Neural progenitor cell (in vitro differentiated cells): ENCODE results near the genes VPS41 and INHBA.

DNA sequence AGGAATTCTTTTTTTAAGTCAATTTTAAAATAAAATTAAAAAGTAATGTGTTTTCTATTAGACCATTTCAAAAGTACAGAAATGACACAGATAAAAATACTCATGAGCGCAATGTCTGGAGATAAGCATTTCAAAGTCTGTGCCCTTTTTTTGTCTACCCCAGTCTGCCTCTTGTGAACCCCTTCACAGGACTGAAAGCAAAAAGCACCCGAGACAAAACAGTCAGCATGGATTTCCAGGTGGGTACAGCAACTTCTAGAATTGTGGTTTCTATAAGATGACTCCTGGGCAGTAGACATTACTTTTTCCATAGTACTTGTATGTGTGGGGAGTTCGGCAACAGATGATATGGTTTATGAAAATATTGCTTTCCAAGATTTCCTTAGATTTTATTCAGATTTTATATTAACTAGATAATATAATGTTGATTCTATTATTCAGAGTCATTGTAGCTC, 135.7 kb downstream of the STARD3NL start:
- RAMPAGE, long total RNA, result no peak

- RAMPAGE, long total RNA, result no peak
Observed at GRCh38 chr7:38340385-38340812, 162.4 kb downstream of the STARD3NL start.

DNA sequence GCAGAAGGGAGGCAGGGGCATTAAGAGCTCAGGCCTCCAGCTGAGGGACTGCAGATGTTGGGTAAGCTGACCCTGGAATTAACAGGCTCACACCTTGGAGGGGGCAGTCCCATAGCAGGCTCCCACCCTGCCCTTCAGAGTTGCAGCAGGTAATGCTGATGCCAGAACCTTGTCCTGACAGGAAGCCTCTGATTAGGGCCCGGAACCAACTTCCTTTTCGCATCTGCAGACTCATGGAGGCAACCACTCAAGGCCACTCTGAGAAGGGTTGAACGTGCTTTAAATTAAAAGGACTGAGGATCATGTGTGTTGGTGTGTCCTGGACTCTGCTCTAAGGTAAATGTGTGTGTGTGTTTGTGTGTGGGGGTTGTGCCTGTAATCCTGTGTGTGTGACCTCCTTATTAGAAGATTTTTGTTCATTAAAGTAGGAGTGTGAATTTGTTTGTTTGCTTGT, 181.3 kb downstream of the STARD3NL start:
- RAMPAGE, long total RNA, result no peak

- RAMPAGE, long total RNA, result no peak
Observed at GRCh38 chr7:38363186-38363855, 185.3 kb downstream of the STARD3NL start.

DNA sequence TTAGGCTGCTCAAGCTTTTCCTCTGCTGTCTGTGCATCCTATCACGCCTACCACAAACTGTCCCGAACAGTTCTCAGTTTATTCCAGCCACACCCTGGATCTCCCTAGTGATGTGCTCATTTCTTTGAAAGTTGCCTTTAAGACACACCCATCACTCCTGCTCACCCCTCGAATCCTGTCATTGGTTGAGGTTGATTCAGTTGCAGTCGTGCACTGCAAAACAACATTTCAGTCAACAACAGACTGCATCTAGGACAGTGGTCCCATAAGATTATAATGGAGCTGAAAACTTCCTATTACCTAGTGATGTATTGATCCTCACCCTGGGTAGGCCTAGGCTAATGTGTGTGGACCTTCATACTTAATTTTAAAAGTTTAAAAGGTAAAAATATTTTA, 41.5 kb upstream of the AMPH start:
- RAMPAGE, long total RNA, result no peak

- RAMPAGE, long total RNA, result no peak
Observed at GRCh38 chr7:38714712-38714911, 83.4 kb upstream of the AMPH start.

- RAMPAGE, long total RNA, result start-site peak on the minus strand at chr7:38909182-38909198, 243 and 398 reads in 2 replicates
Observed at GRCh38 chr7:38908405-38909348, at the start of gene VPS41. TSS of gene VPS41 (minus strand) at chr7:38909191.

GRCh38 chr7:39734648-39734951, 111.2 kb downstream of the RALA start:
- RAMPAGE, long total RNA, result no peak

DNA sequence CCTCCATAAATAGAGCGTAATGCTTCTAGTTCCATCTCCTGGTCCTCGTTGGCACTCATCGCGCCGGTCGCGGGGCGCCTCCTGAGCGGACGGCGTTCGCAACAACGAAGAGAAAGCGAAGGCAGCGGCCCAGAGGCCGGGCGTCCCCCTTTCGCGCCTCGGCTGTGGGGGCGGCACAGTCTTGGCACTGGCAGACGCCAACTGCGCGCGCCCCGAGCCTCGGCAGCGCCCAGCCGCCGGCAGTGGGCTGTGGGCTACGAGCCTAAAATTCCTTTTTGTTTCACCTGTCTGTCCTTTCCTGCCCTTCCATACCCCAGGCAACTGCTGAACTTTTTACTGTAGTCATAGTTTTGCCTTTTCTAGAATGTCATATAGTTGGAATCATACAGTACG, 95.1 kb upstream of the CDK13 start:
- RAMPAGE, long total RNA, result no peak

GRCh38 chr7:39971901-39972178, 21.8 kb downstream of the CDK13 start:
- RAMPAGE, long total RNA, result no peak

DNA sequence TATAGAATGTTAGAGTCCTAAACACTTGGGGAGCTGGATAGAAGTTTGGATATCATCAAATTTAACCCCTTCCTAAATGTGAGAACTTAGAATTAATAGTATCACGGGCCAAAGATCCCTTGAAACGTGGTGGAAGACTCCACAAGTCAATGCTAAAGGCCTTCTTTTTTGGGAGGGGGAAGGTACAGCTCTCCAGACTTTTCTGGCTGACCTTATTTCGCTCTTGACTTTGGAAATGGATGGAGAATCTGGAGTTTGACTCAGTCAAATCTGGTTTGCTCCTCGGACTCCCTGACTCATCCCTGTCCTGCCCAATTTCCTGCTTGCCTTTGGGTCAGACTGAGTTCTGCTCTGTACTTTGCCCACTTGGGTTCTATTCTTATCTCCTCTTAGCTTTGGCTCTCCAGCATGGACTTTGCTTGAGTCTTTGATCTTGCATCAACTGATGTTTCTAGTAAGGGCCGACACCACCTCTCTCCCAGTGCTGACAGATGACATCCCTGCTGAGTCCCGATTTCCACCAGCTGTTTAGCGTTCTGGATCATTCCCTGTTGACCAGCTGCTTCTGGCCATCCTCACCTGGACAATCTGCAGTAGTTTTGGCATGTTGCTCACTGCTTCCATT, 335.2 kb downstream of the SUGCT start:
- RAMPAGE, long total RNA, result no peak

- RAMPAGE, long total RNA, result no peak
Observed at GRCh38 chr7:40756907-40757157, 622.0 kb downstream of the SUGCT start.

DNA sequence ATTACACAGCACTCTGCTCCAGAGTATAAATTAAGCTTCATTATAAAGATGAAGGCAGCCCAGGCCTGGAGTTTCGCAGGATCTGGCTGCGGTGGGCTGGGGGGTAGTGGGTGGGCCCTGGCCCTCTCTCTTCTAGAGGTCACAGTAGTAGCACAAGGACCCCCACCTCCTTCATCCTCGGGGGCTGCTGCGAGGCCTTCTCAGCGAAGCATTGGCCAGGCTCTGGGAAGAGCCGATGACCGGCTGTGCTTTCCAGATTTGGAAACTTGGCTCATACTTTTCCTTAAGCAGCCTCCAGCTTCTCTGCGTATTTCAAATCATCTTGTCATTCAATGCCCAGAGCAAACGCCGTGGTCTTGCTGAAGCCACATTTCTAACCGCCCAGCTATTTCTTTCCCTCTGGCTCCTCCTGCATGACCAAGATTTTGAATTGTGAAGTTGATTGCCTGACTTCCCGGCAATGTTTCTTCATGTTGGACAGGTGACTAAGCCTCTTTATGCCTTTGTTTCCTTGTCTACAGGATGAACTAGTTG, 765.1 kb downstream of the SUGCT start:
- RAMPAGE, long total RNA, result no peak

DNA sequence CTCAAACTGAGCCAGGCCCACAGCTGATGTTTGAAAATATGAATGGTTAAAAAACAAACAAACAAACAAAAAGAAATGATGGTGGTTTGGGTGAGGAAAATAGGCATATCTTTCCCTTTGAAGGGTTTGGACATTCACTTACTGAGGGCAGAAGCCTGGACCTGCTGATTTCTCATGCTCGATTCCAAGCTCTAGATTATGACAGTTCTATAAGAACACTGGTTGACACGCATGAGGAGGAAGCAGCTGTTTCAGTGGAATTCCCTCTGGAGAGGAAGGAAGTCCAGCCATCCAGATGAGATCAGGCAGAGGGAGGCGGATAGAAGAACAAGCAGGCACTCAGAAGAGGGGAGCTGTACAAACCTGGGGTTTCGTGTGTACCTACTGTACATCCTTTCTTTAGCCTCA, 692.0 kb downstream of the INHBA start:
- RAMPAGE, long total RNA, result no peak

GRCh38 chr7:41687640-41688525, 15.0 kb downstream of the INHBA start:
- RAMPAGE, long total RNA, result no peak

DNA sequence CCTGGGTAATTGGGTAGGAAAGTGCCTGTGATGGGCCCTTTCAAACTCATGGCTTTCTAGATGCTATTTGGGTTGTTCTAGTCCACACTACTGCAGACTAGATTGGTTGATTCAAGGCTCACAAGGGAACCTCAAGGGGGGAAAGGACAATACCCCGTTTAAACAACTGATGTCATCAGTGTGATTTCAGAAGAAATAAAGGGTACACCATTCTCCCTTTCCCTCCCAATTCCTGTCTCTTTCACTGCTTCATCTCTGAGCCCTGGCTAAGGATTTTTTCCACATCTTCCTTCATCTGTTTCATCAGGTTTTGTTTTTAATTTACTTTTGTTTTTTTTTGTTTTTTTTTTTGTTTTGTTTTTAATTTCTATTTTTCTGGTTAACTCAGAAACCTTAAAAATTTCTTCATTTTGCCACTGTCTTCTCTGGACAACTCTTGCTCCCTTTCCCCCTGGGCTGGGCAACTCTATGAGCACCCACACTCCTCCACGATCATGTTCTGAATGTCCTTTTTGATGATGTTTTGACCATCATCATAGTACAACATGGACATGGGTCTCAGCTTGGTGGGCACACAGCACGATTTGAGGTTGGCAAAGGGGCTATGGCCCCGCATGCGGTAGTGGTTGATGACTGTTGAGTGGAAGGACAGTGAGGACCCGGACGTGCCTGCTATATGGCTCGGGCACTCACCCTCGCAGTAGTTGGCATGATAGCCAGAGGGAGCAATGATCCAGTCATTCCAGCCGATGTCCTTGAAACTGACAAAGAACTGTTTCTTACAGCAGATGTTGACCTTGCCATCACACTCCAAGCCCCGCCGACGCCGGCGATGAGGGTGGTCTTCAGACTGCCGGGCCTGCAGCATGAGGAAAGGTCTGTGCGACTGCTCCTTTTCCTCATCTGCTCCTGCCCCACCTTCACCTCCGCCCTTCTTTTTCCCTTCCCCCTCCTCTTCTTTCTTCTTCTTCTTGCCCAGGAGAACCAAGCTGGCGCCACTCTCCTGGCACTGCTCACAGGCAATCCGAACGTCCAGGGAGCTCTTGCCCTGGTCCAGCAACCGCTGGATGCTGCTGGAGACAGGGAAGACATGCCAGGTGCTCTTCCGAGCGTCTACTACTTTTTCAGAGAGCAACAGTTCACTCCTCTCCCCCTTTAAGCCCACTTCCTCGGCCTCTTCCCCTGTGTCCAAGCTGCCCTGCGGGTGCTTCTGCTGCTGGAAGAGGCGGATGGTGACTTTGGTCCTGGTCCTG, 13.3 kb downstream of the INHBA start:
- RAMPAGE, long total RNA, result no peak

- RAMPAGE, long total RNA, result no peak
Observed at GRCh38 chr7:41699239-41700072, 3.4 kb downstream of the INHBA start.

GRCh38 chr7:41702910-41703383, at the start of gene INHBA:
TSS of gene INHBA (minus strand) at chr7:41703090.
- RAMPAGE, long total RNA, result no peak

- RAMPAGE, long total RNA, result no peak
Observed at GRCh38 chr7:41822044-41822812, 119.3 kb upstream of the INHBA start.

- RAMPAGE, long total RNA, result no peak
Observed at GRCh38 chr7:42236271-42236975, 586 bp downstream of the GLI3 start.